Gastroesophageal sphincter (tissue), 4 donors: ENCODE data around the gene IFT81.

GRCh38 chr12:109462971-109463879, 13.9 kb downstream of the KCTD10 start:
- PRO-cap = bidirectional peak, plus-strand start at chr12:109463427, minus-strand start at chr12:109463202
- RAMPAGE, long total RNA, 4 experiments = no peak in any of the 4 experiments

DNA sequence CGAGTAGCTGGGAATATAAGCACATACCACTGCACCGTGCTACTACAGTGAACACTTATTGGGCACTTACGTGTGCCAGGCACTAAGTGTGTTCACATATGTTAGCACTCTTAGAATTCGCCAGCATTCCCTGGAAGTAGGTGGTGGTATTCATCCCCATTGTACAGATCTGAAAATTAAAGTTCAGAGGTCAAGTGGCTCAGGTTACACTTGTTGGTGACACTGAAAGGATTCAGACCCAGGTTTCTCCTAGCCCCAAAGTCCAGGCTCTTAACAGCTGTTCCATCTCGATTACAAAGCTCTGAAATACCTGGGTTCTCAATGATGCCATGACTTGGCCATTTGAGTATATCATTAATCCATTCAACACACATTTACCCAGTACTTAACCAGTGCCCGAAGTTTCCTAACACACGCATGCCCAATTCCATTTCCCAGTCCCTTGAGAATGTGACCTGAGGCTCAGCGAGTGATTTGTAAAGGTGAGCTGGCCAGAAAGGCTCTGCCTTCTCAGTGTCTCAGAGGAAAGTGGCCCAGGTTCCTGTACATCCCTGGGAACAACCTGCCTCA, 4.8 kb downstream of the MVK start:
- PRO-cap = no peak
- RAMPAGE, long total RNA, 4 experiments = no peak in any of the 4 experiments

DNA sequence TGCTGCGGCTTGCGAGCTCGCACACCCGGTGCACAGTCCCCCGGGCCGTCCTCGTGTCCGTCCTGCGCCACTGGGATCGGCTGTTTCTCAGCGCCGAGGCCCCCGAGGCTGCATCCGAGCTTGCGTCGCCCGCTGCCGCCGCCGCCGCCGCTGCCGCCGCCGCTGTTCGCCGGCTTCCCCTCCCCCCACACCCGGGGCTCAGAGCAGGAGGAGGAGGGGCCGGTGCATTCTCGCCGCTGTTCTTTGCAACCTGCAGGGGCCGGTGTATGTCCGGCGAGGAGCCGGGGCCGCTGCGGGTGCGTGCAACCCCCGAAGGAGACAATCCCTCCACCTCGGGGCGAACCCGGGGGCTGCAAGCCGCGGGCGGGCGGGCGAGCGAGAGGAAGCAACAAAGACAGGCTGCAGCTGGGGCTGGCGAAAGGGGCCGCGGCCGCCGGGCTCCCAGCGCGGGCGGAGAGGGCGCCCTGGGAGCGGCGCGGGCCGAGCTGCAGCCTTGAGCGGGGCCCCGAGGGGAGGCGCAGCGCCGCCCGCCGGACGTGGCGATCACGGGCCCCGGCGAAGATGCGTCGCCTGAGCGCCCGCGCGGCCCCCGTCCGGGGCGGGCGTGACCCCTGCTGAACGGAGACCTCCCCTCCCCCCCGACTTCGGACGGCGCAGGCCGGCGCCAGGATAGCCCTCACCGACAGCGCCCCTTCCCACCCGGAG, 595 bp downstream of the FAM222A start:
- PRO-cap = no peak
- RAMPAGE, long total RNA, 4 experiments = no peak in any of the 4 experiments

DNA sequence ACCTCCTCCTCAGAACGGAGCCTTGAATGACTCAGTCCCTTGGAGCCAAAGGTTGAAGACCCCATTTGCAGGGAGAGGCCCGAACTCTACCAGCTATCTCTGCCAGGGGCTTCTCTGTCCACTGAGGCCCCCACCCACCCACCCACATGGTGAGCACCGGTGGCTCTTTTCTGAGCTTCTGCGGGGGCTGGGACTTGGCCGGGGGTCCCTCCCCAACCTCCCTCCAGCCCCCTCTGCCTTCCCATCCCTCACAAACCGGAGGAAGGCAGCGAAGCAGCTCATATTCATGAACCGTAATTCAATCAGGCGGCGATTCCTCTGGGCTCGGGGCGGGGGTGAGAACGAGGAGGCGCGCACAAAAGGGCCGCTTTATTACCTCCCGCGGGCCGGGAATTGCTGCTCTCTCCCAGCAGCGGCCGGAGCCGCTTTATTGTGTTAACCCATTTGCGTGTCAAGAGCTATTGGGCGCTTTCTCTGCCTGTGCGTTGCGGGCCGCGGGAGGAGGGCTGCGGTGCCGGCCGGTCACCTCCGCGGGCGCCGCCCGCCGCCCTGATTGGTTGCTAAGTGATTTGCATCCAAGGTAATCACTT, 4.6 kb downstream of the FAM222A start:
- PRO-cap = no peak
- RAMPAGE, long total RNA, 4 experiments = no peak in any of the 4 experiments

DNA sequence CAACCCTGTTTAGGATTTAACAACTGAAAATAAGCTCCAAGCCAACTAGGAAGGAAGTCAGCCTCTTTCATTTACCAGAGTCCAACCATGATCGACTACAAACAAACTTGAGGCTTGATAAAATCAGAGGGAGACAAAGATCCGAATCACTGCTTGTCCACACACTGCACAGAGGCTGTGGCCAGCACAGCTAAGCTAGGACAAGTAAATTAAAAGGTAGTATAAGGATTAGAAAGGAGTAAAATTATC, 40.3 kb downstream of the FAM222A start:
- PRO-cap = no peak
- RAMPAGE, long total RNA, 4 experiments = no peak in any of the 4 experiments

- PRO-cap = no peak
- RAMPAGE, long total RNA, 4 experiments = no peak in any of the 4 experiments
Observed at GRCh38 chr12:109773308-109773821, 59.7 kb downstream of the FAM222A start.

- PRO-cap = no peak
- RAMPAGE, long total RNA, 4 experiments = no peak in any of the 4 experiments
Observed at GRCh38 chr12:109783792-109784334, 49.3 kb downstream of the TRPV4 start.

DNA sequence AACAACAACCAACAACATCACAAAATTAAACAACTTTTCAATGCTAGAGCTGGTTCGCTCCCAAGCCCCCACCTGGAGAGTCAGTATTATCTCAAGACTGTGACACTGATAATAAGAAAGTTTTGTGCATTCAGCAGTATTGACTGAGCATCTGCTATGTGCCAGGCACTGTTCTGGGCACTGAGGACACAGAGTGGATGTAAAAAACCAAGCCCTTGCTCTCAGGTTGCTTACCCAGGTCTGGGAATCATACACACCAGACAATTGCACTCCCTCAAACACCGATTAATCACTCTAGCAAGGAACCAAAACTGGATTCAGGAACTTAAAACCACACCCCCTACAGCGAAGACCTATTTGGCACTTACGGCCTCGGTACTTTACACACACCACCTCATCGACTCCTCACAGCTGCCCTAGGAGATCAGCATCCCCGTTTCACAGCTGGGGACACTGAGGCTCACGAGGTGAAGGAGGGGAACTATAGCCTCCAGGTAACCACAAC, 1.7 kb downstream of the GLTP start:
- PRO-cap = no peak
- RAMPAGE, long total RNA, 4 experiments = no peak in any of the 4 experiments

GRCh38 chr12:109944871-109945641, 45.0 kb downstream of the TCHP start:
- PRO-cap = no peak
- RAMPAGE, long total RNA, 4 experiments = no peak in any of the 4 experiments

DNA sequence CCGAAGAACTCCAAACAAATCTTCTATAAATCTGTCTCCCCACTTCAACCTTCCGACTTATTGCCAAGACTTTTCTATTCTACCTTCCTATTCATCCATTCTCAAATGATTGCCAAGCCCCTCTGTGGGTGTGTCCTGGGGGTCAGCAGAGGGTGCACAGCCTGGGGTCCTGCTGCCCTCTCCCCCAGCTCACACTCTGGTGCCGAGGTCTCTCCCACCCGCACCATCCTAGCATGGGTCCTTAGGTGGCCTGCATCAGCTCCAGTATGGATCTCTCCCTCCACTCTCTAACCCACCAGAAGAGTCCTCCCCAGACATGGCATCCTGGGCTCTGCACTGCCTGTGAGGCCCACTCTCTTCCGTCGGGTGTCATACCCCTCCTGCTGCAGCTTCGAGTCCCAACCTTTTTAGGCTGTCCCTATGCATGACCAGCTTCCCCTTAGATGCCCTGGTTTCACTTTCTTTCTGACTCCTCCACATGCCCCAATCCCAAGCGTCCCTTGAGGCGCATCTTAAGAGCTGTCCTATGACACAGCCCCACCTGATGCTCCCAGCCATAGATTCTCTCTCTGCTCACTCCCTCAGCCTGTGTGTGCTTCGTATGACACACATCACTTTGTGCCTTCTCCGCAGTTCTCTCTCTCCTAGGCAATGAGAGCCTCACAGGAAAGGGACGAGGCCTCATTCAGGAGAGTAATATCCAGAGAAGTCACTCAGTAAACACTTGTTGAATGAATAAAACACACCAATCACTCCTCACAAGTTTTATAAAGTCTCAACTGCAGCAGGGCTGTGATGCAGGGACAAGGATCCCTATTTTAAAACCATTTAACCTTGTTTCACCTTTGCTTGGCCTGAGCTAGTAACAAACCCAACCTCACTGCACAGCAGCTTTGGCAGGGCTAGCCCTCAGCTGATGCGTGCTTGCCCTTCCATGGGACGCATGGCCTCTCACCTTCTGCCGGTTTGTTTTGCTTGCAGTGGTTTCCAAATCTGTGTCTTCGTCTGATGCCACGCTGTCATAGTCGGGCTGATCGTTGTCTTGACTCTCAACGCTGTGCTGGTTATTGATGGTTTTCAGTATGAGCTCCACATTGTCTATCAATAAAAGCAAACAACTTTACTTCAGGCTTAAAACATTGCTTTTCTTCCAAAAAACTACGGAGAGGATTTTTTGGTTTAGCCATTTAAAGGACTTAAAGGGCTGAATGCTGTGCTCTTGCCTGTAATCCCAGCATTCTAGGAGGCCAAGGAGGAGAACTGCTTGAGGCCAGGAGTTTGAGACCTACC, 43.6 kb downstream of the GIT2 start:
- PRO-cap = no peak
- RAMPAGE, long total RNA, 4 experiments = no peak in any of the 4 experiments

GRCh38 chr12:109994386-109995098, 1.6 kb downstream of the GIT2 start:
- PRO-cap = no peak
- RAMPAGE, long total RNA, 4 experiments = no peak in any of the 4 experiments

- PRO-cap = no peak
- RAMPAGE, long total RNA, 4 experiments = no peak in any of the 4 experiments
Observed at GRCh38 chr12:110012851-110013354, 13.7 kb downstream of the ANKRD13A start.

DNA sequence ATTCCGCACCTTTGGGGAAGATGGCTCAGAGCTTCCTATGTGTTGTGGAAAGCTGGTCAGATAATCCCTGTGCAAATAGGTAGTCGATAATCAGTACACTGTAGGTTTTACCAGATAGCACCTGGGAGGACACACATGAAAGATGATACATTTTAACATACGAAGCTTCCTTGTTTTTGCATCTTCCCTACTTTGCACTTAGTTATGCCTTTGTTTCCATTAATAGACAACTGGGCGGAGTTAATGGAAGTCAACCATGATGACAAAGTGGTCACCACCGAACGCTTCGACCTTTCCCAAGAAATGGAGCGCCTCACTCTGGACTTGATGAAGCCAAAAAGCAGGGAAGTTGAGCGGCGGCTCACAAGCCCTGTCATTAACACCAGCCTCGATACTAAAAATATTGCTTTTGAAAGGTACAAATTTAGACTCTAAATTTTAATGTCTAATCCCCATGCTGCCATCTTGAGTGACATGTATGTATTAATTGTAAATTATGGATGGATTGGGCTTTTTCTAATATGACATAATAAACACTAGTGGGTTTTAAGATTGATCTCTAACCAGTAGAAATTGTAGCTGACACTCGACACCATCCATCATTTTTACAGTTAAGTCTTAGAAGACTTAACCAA, 19.8 kb downstream of the ANKRD13A start:
- PRO-cap = no peak
- RAMPAGE, long total RNA, 4 experiments = start-site peak on the plus strand in 1 of 4 experiments, centred at position 211 of the sequence, 55 reads per replicate

DNA sequence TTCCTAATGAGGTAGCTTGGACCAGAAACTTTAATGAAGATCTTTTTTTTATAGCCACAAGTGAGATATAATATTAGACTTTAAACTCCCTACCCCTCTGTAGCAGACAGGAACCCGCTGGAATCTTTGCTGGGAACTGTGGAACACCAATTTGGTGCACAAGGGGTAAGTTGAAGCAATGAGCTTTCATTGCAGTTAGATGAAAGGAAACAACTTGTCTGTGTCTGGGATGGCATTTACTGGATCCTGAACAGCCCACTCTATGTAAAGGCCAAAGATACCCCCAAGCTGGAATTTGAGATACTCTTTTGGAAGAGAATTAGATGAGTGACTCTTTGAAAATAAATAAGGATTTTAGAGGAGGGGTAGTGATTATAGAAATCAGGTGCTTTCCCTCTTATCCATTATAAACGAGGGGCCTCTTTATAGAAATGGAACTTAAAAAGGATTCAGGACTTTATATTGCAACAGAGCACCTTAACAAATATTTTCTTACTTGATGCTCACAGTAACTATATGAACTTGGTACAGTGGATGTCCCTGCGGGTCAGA, 20.6 kb downstream of the C12orf76 start:
- PRO-cap = no peak
- RAMPAGE, long total RNA, 4 experiments = no peak in any of the 4 experiments

- PRO-cap = no peak
- RAMPAGE, long total RNA, 4 experiments = no peak in any of the 4 experiments
Observed at GRCh38 chr12:110102160-110102806, 21.9 kb upstream of the IFT81 start.

GRCh38 chr12:110104275-110105197, 19.6 kb upstream of the IFT81 start:
- PRO-cap = no peak
- RAMPAGE, long total RNA, 4 experiments = no peak in any of the 4 experiments

GRCh38 chr12:110123875-110125062, at the start of gene IFT81:
IFT81 (plus strand) TSS chr12:110124357.
- PRO-cap = bidirectional peak, plus-strand start at chr12:110124357, minus-strand start at chr12:110124125; bidirectional peak, plus-strand start at chr12:110124875, minus-strand start at chr12:110124859
- RAMPAGE, long total RNA, 4 experiments = start-site peak on the plus strand in 3 of 4 experiments, at chr12:110124345-110124410 at its widest, 54 to 196 reads per replicate

GRCh38 chr12:110171679-110172128, 47.5 kb downstream of the IFT81 start:
- PRO-cap = no peak
- RAMPAGE, long total RNA, 4 experiments = no peak in any of the 4 experiments

- PRO-cap = no peak
- RAMPAGE, long total RNA, 4 experiments = no peak in any of the 4 experiments
Observed at GRCh38 chr12:110296252-110296794, 15.3 kb downstream of the ATP2A2 start.

- PRO-cap = no peak
- RAMPAGE, long total RNA, 4 experiments = no peak in any of the 4 experiments
Observed at GRCh38 chr12:110317696-110318490, 36.8 kb downstream of the ATP2A2 start.